ENCODE data around the genes NKX2-1, PAX9 and KLHL28.

- RRBS = 6% methylated on average over 18 of the region's 64 CpGs
Measured at GRCh38 chr14:36520023-36520899, at the start of gene NKX2-1. TSS of gene NKX2-1 (minus strand) at chr14:36520232.

- RRBS = 28% methylated on average over 9 of the region's 49 CpGs
Measured at GRCh38 chr14:36661581-36662497, at the start of gene PAX9. TSS of gene PAX9 (plus strand) at chr14:36661860.

GRCh38 chr14:37051630-37052078, 120.8 kb downstream of the SLC25A21 start:
- RRBS = no CpG with 5 or more reads among the region's 6 CpGs

GRCh38 chr14:37060801-37061185, 111.6 kb downstream of the SLC25A21 start:
- RRBS = no CpG with 5 or more reads among the region's 2 CpGs

- RRBS = no CpG with 5 or more reads among the region's 7 CpGs
Measured at GRCh38 chr14:37596448-37596826, 1.0 kb downstream of the TTC6 start.

DNA sequence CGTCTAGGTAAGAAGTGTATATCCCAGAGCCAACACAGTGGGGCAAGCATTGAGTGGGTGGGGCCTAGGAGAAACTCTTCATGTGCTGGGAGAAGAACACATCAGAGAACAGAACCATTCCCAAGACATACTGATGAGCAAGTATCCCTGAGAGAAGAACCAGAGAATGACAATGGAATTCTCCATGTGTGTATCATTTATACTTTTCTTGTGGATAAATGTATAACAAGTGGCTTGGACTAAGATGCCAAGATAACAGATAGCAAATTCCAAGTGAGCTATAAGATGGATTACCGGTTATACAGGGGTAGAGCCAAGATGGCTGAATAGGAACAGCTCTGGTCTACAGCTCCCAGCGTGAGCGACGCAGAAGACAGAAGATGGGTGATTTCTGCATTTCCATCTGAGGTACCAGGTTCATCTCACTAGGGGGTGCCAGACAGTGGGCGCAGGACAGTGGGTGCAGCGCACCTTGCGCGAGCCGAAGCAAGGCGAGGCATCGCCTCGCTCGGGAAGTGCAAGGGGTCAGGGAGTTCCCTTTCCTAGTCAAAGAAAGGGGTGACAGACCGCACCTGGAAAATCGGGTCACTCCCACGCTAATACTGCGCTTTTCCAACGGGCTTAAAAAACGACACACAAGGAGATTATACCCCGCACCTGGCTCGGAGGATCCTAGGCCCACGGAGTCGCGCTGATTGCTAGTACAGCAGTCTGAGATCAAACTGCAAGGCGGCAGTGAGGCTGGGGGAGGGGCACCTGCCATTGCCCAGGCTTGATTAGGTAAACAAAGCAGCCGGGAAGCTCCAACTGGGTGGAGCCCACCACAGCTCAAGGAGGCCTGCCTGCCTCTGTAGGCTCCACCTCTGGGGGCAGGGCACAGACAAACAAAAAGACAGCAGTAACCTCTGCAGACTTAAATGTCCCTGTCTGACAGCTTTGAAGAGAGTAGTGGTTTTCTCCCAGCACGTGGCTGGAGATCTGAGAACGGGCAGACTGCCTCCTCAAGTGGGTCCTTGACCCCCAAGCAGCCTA, 85.9 kb downstream of the SEC23A start:
- RRBS = no CpG with 5 or more reads among the region's 29 CpGs

GRCh38 chr14:39023985-39024618, 78.9 kb downstream of the SEC23A start:
- RRBS = no CpG with 5 or more reads among the region's 3 CpGs

DNA sequence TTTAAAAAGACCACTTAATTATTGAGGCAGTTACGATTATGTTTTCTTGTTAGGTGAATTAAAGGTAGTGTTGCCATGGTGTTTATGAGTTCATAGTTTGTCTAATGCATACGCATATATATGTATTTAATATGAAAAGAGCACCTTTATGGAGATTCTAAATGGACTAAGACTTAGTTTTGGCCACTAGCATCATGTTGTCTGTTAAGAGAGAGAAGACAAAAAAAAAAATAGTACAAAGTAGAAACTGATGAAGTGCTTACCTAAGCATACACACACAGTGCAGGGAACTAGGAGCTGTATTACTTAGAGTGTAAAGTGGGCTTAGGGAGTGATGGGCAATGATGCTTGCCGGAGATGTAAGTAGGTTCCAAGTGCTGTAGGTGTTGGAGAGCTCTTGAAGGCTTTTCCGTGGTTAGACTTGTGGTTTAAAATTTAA, 34.5 kb downstream of the MIA2 start:
- RRBS = no CpG with 5 or more reads among the region's 4 CpGs

DNA sequence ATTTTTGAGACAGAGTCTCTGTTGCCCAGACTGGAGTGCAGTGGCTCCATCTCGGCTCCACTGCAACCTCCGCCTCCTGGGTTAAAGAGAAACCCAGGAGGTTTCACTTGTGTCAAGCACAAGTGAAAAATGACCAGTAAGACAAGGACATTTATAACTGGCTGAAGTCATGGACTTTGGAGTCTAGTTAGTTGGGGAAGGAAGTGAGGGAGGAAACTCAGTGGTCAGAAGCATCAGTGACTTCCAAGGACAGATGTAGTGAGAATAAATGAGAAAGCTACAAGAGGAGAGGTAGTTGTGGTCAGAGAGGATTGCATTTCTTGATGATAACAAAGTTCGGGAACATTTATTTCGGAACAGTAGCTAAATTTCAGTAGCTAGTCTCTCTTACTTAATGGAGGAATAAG, 85.3 kb downstream of the FBXO33 start:
- RRBS = no CpG with 5 or more reads among the region's 4 CpGs

GRCh38 chr14:41606380-41606669, 351 bp upstream of the LRFN5 start:
- RRBS = no CpG with 5 or more reads among the region's 13 CpGs

GRCh38 chr14:41607756-41608460, 1.2 kb downstream of the LRFN5 start:
- RRBS = 16% methylated on average over 18 of the region's 50 CpGs

DNA sequence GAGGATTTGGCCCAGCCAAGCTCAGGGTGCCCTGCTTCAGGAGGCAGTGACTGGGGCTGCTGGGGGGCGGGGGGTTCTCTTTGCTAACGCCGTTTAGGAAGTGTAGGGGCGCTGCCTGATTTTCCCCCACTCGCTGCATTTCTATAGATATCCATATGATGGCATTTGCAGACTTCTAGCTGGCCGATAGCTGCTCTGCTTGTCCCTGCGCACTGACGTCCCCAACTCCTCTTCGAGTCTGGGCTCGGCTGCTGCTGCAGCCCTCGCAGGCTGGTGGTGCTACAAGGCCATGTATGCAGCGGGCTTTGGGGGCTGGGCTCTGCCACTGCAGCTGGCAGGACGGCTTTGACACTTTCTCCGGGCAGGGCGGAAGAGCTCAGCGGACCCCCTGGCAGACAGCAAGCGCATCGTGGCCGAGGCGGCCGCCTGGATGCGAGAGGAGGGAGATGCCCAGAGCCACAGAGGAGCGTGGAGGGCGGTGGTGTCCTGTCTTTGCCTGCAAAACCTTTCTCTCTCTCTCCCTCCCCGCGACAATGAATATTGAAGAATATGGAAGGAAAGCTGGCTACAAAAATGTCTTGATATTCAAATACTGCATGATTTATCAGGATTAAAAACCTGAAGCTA, 3.2 kb downstream of the LRFN5 start:
- RRBS = no CpG with 5 or more reads among the region's 26 CpGs

- RRBS = no CpG with 5 or more reads among the region's 3 CpGs
Measured at GRCh38 chr14:41817013-41817535, 210.4 kb downstream of the LRFN5 start.

GRCh38 chr14:44960833-44962070, at the start of gene KLHL28:
TSS of gene KLHL28 (minus strand) at chr14:44961947.
- RRBS = no CpG with 5 or more reads among the region's 42 CpGs

- RRBS = no CpG with 5 or more reads among the region's 1 CpG
Measured at GRCh38 chr14:44982950-44983805, 21.2 kb downstream of the TOGARAM1 start.

- RRBS = no CpG with 5 or more reads among the region's 33 CpGs
Measured at GRCh38 chr14:47900959-47901824, 225.8 kb upstream of the MDGA2 start.

DNA sequence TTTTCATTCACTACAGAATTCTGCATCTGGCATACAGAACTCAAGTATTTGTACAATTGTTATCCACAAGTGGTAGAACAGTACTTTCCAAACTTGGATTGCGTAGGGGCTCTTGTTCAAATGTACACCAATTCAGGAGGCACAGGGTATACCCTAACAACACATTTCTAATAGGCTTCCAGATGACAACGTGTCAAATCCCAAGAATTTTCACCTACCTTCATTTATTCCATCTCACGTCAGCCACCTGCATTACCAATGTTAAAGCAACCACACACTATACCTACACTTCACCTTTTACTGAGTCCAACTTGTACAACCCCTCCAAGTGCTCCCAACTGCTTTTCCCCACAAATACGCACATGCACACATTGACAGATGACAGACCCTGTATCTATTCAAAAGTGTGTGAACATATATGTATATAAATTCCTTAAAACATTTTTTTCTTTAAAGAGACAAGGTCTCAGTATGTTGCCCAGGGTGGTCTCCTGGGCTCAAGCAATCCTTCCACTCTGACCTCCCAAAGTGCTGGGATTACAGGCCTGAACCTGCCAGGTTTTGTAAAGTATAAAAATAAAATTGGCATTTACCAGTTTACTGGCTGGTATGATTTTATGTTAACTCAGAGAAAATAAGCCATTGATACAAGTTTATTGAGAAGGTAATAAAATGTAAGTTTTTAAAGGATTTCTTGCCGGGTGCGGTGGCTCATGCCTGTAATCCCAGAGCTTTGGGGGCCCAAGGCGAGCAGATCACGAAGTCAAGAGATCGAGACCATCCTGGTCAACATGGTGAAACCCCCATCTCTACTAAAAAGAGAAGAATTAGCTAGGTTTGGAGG, 3.4 kb downstream of the RPS29 start:
- RRBS = no CpG with 5 or more reads among the region's 9 CpGs

GRCh38 chr14:49597227-49597457, 1.6 kb upstream of the LRR1 start:
- RRBS = no CpG with 5 or more reads among the region's 7 CpGs

DNA sequence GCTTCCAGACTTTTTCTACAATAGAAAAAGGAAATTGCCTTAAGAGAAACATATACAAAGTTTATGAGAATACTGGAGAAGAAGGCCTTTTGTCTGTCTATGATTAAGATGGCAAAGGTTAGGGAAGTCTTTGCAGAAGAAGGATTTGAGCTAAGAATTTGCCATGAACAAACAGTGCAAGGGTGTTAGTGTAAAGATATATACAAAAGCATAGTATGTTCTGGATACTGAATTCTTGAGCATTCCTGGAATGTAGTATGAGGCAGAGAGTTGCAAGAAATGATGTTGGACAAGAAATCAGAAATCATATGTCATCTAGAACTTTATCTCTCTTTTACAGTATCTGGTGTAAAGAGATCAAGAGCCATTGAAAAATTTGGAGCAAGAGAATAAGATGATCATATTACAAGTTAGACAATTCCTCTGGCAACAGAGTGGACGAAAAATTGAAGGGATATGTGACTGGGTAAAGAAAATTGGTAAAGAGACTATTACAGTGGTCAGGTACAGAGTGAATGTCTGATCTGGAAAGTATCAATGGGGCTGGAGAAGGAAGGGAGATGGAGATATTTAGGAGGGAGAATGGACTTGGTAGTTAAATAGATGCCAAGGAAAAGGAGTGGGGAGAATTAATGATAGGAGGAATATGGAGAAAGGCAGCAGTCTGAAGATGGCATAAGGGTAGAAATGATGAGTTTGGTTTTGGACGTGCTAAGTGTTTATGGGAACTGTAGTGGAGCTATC, 22.3 kb upstream of the KLHDC2 start:
- RRBS = no CpG with 5 or more reads among the region's 2 CpGs

DNA sequence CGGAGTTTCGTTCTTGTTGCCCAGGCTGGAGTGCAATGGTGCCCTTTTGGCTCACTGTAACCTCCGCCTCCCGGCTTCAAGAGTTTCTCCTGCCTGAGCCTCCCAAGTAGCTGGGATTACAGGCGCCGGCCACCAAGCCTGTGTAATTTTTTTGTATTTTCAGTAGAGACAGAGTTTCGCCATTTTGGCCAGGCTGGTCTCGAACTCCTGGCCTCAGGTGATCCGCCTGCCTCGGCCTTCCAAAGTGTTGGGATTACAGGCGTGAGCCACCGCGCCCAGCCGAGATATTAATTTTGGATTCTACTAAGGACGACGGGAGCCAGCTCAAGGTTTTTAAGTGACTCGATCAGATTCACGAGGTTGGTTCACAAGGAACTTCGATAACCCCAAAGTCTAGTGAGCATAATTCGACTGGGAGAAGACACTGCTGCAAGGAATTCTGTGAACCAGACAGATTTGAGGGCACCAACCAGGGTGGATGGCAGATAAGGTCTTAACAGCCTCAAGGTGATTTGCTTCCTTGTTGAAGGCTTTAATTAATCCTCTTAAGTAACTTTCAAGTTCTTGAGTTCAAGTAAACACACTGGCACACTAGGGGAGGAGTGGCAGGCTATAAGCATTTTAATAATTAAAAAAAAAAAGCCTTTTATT, 1.2 kb upstream of the KLHDC2 start:
- RRBS = no CpG with 5 or more reads among the region's 20 CpGs

All from BE2C (cell line).